ENCODE data around the genes PKIG, ADA, YWHAB and RBPJL.

- PRO-cap: bidirectional peak, plus-strand start at chr20:44582583, minus-strand start at chr20:44582472; bidirectional peak, plus-strand start at chr20:44582892, minus-strand start at chr20:44582714
Measured at GRCh38 chr20:44581945-44583076, at the start of gene PKIG. Gene PKIG, plus strand, starts transcription at chr20:44582579.

GRCh38 chr20:44586857-44587567 is 4.6 kb downstream of the PKIG start:
- PRO-cap: no peak

- PRO-cap: no peak
Measured at GRCh38 chr20:44594619-44595206, 12.3 kb downstream of the PKIG start.

DNA sequence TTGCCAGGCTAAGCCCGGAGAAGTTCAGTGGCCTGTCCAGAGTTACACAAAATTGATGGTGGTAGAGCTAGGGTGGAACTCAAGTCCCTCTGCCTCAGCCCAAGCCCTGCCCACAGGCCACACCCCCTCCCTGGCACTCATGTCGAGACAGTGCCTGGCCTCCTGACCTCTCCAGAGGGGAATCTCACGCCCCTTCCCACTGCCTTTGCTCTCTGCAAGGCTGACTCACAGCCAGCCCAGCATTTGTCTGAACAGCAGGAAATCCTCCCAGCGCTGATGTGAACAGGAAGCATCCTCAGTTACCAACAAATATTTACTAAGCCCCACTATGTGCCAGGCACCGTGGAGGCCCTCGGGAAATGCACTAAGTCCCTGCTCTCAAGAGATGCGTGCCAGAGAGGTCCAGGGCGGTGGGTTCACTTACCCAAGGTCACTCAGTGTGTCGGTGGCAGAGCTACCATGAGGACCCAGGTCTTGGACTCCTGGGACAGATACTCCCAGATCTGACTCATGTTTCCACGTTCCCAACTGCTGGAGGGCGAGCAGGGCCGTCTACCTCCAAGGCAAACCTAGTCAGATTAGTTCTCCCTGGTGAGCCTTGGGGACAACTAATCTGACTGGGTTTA is 7.9 kb downstream of the ADA start:
- PRO-cap: bidirectional peak, plus-strand start at position 417 of the sequence, minus-strand start at position 249 of the sequence

- PRO-cap: bidirectional peak, plus-strand start at chr20:44646561, minus-strand start at chr20:44646597
Measured at GRCh38 chr20:44646149-44646694, 5.3 kb downstream of the ADA start.

DNA sequence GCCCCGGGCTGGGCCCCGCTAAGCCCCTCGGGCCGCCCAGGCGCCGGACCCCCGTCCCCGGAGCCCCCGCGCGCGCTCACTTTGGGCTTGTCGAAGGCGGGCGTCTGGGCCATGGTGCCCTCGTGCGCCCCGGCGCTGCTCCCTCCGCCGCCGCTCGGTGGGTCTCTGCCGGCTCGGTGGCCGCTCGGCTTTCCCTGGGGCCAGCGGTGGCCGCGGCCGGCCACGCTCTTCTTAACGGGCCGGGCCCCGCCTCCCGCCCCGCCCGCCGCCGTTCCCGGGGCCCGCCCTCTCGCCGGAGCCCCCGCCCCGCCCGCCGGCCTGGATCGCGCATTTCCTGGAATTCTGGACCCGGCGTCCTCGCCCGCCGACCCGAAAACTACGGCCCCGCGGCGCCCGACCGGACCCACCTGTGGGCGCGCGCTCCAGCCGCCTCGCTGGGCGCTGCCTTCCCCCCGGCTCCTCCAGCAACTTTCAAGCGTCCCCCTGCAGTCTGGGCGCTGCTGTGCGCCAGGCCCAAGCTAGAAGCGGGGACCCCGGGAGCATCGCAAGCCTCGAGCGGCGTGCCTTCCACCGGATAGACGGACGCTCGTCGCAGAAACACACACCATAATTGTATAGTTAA is at the start of gene ADA:
Gene ADA (minus strand): TSS at position 205 of the 622 bp plus-strand sequence.
- PRO-cap: bidirectional peak, plus-strand start at position 331 of the sequence, minus-strand start at position 167 of the sequence

GRCh38 chr20:44692797-44693495 is 22.2 kb upstream of the CCN5 start:
- PRO-cap: no peak

DNA sequence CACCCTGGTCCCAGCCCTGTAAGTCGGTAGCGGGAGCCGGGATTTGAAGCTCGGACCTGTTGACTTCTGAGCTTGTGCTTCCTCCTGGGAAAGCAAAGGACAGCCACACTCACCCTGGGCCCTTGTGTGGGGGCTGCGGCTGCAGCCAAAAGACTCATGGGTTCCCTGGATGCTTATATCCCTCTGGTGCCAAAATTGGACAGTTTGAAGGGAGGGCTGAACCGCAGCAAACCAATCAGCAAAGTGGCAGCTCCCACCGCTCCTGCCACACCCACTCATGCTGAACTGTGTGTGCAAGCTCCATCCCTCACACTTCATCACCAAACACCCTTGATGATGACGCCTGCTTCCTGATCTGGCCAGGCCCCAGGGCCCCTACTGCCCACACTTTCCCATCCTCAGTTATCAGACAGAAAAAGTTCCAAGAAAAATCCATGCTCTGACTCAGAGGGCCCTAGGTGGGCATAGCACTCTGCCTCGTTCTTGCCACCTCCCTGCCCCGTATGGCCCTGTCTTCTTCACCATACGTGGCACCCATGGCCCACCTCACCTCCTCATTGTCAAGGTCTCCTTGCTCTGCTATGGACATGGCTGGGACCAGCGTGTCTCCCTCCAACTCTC is 3.8 kb upstream of the CCN5 start:
- PRO-cap: no peak

DNA sequence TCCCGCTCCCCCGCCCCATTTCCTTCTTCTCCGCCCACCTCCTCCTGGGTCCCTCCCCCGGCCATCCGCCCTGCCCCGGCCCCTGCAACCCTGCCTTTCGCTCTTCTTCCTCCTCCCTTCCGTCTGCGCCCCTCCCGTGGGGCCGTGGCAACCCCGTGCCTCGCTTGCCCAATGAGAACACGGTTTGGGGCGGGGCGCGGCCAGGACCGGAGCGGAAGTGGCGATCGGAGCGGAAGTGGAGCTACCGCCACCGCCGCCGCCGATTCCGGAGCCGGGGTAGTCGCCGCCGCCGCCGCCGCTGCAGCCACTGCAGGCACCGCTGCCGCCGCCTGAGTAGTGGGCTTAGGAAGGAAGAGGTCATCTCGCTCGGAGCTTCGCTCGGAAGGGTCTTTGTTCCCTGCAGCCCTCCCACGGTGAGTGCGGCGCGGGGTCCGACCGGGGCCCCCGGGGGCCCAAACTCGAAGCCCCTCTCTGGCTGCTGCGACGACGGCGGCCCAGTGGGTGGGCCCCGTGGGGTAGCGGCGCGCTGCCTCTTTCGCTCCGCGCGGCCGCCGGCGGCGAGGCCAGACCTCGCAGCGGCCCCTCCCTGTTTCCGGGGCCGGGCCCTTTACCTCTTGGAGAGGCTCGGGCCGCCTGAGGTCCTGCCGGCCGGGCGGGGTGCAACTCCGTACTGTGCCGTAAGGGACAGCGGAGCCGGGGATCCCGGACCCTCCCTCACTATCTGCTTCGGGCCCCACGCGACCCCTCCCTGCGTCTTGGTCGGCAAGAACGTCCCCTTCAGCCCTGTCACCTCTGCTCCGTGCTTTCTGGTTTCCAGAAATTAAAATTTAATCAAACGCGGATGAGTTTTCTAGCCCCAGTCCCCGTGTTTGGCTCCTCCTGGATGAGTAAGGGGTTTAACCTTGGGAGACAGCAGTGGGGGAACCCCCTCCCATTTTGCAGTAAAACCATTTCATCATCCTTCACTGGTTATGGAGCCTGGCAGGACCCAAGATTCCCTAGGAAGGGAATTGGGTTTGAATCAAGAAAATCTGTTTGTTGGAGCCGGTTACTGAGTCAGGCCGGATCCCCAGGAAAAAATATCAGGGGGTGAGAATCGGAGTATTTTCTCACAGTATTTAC is at the start of gene YWHAB:
Gene YWHAB (plus strand): TSS at position 232 of the 1,122 bp plus-strand sequence.
- PRO-cap: bidirectional peak, plus-strand start at position 250 of the sequence, minus-strand start outside the sequence; bidirectional peak, plus-strand start at position 618 of the sequence, minus-strand start at position 592 of the sequence

- PRO-cap: no peak
Measured at GRCh38 chr20:44901375-44901975, 8.4 kb upstream of the PABPC1L start.

DNA sequence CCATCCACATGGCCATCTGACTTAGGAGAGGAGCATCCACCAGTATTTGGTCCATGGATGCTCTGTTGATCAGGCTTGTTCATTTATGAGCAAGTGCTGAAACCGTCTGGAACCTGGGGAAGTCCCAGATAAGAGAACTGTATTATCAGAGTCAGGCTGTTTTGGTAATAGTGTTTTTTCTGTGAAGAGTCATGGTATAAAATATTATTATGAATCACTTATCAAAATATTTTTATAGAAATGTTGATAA is 3.2 kb downstream of the STK4 start:
- PRO-cap: no peak

DNA sequence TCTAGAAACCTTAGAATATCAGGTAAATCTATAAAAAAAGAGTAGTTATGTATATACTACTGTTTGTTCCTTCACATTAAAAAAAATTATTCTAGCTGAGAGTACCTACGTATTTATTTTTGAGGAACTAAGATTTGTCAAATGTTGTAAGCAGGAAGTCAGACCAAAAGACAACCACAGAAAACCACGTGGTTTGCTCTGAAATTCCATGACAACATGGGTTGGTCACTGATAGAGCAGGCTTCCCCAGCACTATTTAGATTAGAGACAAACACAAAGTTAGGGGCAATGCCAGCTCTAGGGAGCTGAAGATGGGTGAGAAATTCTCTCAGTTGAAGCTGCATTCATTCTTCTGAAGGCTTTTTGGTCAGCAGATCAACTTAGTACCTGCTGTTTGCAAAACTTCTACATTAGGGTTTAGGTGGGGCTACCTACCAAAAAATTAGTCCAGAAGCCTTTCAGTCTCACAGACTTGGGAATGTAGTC is 13.0 kb downstream of the STK4 start:
- PRO-cap: bidirectional peak, plus-strand start at position 255 of the sequence, minus-strand start at position 88 of the sequence

DNA sequence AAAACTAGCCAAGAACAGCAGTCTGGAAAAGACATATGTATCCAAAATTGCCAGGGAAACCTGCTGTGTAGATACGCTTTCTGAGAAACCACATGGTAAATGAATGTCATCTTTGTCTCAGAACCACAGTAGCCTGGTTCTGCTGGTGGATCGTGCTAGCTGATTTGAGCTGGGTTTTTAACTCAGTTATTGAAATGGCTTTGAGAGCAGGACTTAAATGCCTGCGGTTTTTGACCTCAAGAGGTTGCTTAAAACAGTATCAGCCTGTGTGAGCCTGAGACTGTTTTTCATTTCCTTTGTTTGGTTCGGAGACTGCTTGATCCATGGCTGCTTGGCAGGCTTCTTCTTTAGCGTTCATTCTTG is 47.9 kb downstream of the KCNS1 start:
- PRO-cap: no peak

GRCh38 chr20:45069836-45070556 is 30.9 kb downstream of the KCNS1 start:
- PRO-cap: no peak

- PRO-cap: no peak
Measured at GRCh38 chr20:45306364-45307130, at the start of gene RBPJL. Gene RBPJL, plus strand, starts transcription at chr20:45306840.

DNA sequence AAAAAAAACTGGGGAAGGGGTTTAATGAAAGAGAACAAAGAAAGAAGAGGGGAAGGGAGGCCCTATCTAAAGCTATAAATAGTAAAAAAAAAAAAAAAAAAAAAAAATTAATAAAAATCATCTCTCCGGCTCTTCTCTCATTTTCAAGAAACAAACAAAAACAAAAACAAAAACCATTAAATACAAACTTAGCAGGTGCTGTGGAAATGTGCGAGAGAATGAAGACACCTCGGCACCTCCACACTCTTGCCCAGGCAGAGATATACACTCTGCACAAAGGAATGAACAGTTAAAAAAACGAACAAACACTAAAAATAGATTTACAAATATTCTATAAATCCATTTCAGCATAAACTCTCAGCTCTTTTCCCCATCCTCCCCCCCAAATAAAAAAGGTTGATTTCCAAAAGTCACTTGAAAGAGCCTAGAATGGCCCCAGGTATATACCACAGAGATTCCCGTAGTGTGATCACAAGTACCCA is 18.2 kb upstream of the MATN4 start:
- PRO-cap: no peak

DNA sequence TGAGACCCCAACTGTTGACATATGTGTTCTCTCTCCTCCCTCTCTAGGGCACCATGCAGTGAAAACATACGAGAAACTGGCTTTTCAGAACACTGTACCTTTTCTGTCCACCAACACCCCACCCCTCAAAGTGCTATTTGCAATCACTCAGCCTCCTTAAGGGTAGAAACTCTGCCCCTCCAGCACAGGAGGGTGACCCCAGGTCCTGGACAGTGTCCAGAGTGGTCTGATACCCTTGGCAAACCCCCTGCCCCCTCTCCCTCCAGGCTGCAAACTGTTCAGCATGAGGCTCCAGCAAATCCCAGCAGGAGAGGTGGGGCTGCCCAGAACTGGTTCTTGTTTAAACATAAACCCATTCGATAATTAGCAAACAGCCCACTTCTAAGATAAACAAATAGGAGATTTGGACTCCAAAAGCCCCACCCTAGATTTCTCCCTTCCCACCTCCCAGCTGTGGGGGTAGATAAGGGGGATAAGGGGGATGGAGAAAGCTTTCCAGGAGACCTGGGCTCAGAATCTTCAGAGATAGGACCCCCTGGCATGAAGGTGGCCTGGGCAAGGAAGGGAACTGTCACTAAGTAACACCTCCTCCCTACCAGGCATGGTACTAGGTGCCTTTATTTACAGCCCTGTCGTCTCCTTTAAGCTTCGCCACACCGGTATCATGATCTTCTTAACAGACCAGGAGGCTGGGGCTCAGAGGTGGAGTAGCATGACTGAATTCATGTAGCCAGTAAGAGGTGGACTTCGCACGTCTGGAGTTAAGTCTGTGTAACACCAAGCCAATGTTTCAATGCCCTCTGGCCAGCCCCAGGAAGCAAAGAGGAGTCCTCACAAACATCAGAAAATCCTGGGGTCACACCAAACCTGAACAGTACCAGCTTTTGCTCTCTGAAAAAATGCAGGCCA is 4.8 kb downstream of the SDC4 start:
- PRO-cap: no peak

- PRO-cap: no peak
Measured at GRCh38 chr20:45345024-45346016, 2.9 kb downstream of the SDC4 start.

DNA sequence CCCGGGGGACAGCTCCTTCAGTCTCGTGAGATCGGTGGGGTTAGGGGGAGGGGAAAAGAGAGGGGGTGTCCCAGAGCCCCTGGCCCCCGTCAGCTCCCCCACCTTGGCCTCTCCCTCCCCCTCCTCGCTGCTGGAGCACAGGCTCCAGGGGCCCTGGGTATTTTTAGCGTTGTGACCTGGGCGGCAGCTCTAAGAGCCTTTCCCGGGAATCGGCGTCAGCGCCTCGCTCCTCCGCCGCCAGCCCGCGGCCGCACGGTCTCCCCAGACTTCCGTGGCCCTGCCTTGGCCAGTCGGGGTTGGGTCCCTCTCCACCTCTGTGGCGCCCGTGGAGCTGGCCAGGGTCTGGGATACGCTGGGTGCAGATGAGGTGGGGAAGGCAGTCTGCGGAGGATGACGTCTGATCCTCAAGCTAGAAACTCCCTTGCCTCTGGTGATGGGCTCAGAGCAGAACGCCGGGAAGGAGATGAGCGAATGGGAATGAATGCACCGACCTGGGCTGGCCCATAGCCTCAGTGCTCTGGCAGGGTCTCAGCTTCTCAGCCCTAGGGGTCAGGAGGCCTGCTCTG is 963 bp upstream of the DBNDD2 start:
- PRO-cap: no peak

DNA sequence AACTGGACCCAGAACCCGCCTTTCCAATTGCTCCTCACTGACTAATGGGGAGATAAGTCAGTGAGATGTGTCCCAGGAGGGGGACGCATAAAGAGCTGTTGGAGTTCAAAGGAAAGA is 622 bp upstream of the DBNDD2 start:
- PRO-cap: no peak